ENCODE results near the gene PREX1.

GRCh38 chr20:47118247-47118592 lies 223.6 kb downstream of the EYA2 start:
- PRO-cap, result no peak
CAGE:
- cytosol, long polyA plus RNA, result no peak
- long polyA plus RNA, result no peak
- nucleus, long polyA plus RNA, result no peak

- PRO-cap, result no peak
CAGE:
- cytosol, long polyA plus RNA, result no peak
- long polyA plus RNA, result no peak
- nucleus, long polyA plus RNA, result no peak
Measured at GRCh38 chr20:47243897-47244811, 112.3 kb downstream of the ZMYND8 start.

DNA sequence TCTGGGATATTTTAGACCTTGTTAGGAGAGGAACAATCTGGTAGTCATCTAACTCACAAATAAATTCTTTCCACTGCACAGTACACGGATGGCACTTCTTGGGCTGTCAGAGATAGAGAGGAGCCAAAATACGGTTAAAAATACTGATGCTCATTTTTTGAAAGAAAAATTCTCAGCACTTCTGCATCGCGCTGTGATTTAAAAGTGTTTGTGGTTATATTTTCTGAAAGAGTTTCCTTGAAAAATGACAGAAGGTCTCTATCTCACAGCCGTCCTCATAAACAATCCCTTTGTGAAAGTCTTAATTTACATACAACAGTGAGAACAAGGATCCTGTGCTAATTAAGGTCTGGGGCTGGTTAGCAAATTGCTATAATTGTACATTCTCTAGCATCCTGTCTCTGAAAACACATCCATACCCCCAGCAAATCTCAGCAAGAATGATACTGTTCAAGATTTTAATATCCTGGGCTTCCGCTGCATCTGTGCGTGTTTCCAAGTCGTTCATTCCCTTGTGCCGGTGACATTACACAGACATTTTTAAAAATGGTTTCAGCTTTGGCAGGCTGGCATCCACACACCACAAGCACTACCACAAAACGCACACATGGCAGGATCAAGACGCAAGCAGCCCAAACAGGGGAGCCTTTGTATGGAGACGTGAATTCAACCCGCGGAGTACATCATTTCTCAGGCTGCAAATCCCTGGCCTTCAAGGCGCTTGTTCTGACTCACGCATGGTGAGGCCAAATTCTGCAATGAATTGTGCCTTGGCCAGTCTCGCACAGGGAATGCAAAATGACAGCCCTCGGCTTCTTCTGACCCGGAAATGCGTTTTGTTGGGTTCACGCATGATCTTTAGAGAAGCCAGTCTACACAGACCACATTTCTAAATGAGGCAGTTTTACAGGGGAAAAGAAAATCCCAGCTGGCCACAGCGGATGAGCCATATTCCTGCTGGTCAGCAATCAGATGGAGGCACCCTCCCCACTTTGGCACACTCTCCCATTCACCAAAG lies 20.3 kb downstream of the ZMYND8 start:
- PRO-cap, result no peak
CAGE:
- cytosol, long polyA plus RNA, result no peak
- long polyA plus RNA, result no peak
- nucleus, long polyA plus RNA, result no peak

DNA sequence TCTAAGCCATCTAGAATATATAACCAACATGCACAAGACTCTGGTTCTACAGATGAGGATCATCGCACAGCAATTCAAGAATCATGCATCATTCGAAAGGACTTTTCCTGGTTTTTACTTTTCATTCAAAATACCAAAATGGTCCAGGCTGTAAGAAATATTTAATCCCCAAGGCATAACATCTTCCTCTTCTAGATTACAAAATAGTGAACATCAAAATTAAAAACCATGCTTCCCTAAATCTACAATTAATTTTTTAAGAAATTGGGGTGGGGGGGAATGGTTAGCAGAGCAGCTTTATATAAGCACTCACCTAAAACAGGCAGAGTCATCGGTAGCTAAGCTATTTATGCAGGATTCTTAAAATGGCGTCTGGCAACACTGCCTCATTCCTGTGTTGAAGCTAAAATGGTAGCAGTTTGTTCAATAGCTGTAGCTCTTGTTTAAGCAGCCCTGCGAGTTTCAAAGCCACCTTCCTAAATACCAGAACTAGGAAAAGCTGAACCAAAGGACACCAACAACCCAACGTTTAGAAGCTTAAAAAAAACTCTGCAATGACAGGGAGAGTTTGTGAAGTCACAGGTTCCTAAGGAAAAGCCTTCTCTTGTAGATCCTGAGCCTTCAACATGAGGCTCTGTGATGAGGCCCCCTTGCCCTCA lies 5.0 kb downstream of the ZMYND8 start:
- PRO-cap, result no peak
CAGE:
- cytosol, long polyA plus RNA, result no peak
- long polyA plus RNA, result no peak
- nucleus, long polyA plus RNA, result no peak

DNA sequence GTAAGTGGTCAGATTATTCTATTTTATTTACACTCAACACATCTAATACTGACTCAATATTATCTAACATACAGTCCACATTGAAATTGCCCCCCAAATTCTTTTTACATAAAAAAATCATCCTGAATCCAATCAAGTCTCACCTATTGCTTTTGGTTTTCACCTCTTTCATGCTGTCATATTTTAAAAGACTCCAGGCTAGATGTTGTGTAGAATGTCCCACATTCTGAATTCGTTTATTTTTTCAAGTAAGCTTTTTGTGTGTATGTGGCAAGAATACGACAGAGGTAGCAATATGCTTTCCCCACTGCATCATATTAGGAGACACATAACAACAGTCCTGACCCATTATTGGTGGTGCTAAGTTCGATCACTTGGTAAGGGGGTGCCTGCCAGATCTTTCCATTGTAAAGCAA lies 712 bp upstream of the NCOA3 start:
- PRO-cap, result no peak
CAGE:
- cytosol, long polyA plus RNA, result no peak
- long polyA plus RNA, result no peak
- nucleus, long polyA plus RNA, result no peak

- PRO-cap, result no peak
CAGE:
- cytosol, long polyA plus RNA, result no peak
- long polyA plus RNA, result no peak
- nucleus, long polyA plus RNA, result no peak
Measured at GRCh38 chr20:47672763-47673727, 112.2 kb downstream of the SULF2 start.

- PRO-cap, result no peak
CAGE:
- cytosol, long polyA plus RNA, result no peak
- long polyA plus RNA, result no peak
- nucleus, long polyA plus RNA, result no peak
Measured at GRCh38 chr20:47708757-47709484, 76.4 kb downstream of the SULF2 start.

DNA sequence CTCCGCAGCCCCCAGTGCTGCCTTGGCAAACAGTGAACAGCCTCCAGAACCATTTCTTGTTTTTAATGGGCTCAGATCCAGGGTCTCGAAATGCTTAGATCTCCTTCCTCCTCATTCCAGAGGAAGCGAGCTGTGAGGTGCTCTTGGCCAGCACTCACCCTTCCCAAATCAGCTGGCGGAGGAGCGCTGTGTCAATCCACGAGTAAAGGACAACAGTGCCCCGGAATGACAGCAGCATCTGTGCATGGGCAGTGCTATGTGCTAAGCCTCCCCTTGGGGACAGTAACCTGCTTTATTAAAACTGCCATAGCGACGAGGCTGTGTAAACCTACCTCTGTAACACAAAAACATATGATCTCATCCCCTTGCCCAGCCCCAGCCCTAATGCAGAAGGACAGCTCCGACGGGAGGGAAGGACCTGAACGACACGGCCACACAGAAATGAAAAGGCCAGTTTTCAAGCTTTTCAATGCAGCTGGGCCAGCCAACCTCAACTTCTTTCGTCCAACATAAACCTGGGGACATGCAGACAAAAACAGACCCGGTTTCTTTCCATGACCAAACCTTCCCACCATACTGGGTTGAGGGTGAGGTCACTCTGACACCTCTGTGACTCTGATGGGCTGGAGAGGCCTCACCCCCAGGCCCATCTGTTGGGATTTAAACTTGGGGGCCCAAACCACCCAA lies 43.3 kb downstream of the SULF2 start:
- PRO-cap, result no peak
CAGE:
- cytosol, long polyA plus RNA, result no peak
- long polyA plus RNA, result no peak
- nucleus, long polyA plus RNA, result no peak

- PRO-cap, result no peak
CAGE:
- cytosol, long polyA plus RNA, result no peak
- long polyA plus RNA, result no peak
- nucleus, long polyA plus RNA, result no peak
Measured at GRCh38 chr20:47784368-47784954, 820 bp downstream of the SULF2 start.

DNA sequence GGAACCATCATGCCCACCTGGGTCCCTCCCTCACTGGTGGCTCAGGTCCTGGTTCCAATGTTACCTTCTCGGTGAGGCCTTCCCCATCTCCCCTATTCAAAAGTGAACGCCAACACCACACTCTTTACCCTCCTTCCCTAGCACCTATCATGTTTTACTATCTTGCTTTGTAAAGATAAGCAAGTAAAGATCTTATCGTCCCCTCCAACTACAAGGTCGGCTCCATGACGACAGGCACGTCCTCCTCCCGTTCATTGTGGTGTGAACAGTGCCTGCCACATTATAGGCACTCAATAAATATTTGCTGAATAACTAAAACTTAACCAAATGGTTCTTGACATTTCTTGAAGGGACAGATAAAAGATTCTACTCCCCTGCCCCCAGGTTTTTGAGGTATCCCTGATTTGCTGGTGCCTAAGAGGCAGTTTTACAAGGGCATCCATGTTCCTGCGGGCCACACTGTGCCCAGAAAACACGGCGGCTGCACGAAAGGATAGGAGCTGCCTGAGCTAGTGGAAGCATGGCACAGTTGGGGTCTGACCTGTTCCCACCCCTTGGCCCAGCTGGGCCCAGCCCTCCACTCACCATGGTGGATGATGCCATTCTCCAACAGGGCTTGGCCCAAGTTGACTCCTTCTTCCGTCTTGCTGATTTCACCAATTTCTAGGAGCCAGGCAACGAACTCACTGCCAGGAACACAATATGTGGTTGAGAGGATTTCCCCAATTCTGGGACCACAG lies 147.0 kb downstream of the PREX1 start:
- PRO-cap, result no peak
CAGE:
- cytosol, long polyA plus RNA, result no peak
- long polyA plus RNA, result no peak
- nucleus, long polyA plus RNA, result no peak

DNA sequence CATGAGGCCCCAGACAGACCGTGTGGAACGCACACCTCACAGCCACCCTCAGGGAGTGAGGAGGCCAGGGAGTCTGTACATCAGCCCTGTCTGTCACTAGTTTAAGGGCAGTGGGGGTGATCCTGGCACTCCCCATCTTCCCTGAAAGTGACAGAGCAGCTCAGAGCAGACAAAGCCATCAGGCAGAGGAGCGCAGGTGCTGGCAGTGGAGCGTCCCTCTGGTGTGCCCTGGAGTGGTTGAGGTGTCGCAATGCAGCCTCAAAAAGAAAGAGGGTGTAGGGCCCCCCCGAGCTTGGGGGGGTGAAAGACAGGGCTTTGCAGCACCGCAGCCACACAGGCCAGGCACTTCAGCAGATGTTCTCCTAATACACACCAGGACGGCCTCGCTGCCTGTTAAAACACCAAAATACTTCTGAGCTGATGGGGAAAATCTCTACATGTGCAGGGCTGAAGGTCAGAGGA lies 69.6 kb downstream of the PREX1 start:
- PRO-cap, result no peak
CAGE:
- cytosol, long polyA plus RNA, result no peak
- long polyA plus RNA, result no peak
- nucleus, long polyA plus RNA, result no peak

- PRO-cap, result no peak
CAGE:
- cytosol, long polyA plus RNA, result no peak
- long polyA plus RNA, result no peak
- nucleus, long polyA plus RNA, result no peak
Measured at GRCh38 chr20:48770606-48771001, 57.2 kb downstream of the PREX1 start.

DNA sequence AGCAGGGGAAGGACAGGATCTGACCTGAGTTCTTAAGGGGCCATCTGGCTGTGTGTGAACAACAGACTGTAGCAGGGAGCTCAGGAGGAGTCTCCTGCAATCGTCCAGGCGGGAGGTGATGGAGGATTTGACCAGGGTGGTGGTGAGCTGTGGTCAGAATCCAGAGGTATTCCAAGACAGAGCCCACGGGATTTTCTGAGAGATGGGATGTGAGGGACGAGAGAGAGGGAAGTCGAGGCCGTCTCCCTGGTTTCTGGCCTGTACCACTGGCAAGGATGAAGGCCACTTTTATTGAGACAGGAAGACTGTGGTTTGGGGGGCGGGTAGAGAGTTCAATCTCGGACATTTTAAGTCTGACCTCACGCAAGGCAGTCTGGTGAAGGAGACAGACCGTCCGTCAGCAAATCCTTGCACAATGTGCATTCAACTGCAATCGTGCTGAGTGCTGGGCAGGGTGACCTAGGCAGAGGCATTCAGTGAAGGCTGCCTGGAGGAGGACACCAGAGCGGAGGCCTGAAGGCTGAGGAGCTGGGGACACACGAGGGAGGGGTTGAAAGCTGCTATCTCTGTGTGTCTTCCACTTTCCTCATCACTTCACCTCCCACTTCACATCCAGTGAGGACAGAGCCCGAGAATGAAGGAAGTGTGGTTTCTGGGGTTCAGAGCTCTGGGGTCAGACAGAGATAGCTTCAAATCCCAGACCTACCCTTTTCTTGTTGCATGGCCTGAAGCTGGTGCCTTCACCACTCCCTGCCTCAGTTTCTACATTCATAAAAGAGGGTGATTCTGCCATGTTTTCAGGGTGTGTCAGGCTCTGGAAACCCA lies 53.8 kb downstream of the PREX1 start:
- PRO-cap, result no peak
CAGE:
- cytosol, long polyA plus RNA, result no peak
- long polyA plus RNA, result no peak
- nucleus, long polyA plus RNA, result no peak

- PRO-cap, result no peak
CAGE:
- cytosol, long polyA plus RNA, result no peak
- long polyA plus RNA, result no peak
- nucleus, long polyA plus RNA, result no peak
Measured at GRCh38 chr20:48807228-48807939, 20.4 kb downstream of the PREX1 start.

DNA sequence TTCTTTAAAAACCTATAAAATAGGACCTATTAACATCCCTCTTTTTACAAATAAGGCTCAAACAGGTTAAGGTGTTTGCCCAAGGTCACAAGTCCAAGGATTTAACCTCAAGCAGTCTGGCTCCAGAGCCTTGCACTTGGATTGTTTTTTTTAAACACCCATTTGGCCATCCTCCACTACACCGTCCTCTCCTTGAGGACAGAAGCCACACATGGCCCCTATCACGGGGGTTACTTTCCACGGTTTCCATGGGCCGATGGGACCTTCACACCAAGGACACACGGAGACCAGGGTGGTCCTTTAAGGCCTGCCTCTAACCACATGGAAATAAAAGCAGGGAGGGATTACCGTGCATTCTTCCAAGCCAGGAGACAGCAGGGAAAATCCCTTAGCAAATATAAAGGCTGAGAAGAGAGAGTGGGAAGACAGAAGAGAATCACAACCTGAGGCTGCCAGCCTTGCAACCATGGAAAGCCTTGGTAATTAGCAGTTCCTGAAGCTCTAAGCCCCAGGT lies 3.1 kb downstream of the PREX1 start:
- PRO-cap, result no peak
CAGE:
- cytosol, long polyA plus RNA, result no peak
- long polyA plus RNA, result no peak
- nucleus, long polyA plus RNA, result no peak

GRCh38 chr20:48827762-48828875 lies at the start of gene PREX1:
PREX1 (minus strand) TSS chr20:48827999.
- PRO-cap, result bidirectional peak, plus-strand start at chr20:48828182, minus-strand start at chr20:48827912
CAGE:
- cytosol, long polyA plus RNA, result no peak
- long polyA plus RNA, result no peak
- nucleus, long polyA plus RNA, result no peak

- PRO-cap, result no peak
CAGE:
- cytosol, long polyA plus RNA, result no peak
- long polyA plus RNA, result no peak
- nucleus, long polyA plus RNA, result no peak
Measured at GRCh38 chr20:48857942-48858758, 30.4 kb upstream of the PREX1 start.

GRCh38 chr20:48920983-48921104 lies 667 bp upstream of the ARFGEF2 start:
- PRO-cap, result no peak
CAGE:
- cytosol, long polyA plus RNA, result no peak
- long polyA plus RNA, result no peak
- nucleus, long polyA plus RNA, result no peak

DNA sequence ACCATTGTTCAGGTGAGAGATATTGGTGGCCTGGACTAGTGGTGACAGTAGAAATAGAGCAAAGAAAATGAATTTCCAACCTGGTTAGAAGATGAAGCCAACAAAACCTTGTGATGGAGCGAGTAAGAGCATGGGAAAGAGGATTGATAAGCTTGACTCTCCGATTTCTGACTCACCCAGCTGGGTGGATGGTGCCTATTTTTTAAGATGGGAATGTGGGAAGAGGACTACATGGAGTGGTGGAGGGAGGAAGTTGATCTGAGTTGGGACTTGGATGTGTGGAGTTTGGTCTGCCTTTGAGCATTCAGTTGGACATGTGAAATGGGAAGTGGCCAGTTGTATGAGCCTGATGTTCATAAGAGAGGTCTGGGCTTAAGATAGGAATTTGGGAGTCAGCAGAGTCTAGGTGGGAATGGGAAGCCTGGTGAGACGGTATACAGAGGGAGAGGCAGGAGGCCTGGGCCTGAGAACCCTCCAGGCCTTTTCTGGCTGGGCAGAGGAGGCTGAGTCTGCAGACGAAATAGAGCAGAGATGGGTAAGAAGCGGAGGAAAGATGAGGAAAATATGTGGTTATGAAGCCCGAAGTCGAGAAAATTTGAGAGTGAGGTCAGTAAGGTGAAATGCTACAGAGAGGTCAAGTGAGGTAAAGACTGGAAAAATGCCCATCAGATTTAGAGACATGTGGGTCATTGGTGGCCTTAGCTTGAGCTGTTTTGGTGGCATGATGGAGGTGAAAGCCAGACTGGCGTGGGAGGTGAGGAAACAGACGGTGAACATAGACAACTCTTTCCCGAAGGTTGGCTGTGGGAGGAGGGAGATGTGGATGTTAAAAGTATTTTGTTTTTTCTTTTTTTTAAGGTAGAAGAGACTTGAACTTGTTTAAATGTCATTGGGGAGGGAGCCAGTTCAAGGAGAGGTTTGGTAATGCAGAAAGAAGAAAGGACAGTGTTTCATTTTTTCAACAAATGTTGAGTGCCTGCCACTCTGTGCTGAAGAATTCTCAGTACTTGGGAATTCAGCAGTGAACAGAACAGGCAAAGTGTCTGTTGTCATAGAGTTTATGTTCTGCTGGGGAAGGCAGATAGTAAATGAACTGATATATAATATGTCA lies 9.2 kb downstream of the ARFGEF2 start:
- PRO-cap, result no peak
CAGE:
- cytosol, long polyA plus RNA, result no peak
- long polyA plus RNA, result no peak
- nucleus, long polyA plus RNA, result no peak

DNA sequence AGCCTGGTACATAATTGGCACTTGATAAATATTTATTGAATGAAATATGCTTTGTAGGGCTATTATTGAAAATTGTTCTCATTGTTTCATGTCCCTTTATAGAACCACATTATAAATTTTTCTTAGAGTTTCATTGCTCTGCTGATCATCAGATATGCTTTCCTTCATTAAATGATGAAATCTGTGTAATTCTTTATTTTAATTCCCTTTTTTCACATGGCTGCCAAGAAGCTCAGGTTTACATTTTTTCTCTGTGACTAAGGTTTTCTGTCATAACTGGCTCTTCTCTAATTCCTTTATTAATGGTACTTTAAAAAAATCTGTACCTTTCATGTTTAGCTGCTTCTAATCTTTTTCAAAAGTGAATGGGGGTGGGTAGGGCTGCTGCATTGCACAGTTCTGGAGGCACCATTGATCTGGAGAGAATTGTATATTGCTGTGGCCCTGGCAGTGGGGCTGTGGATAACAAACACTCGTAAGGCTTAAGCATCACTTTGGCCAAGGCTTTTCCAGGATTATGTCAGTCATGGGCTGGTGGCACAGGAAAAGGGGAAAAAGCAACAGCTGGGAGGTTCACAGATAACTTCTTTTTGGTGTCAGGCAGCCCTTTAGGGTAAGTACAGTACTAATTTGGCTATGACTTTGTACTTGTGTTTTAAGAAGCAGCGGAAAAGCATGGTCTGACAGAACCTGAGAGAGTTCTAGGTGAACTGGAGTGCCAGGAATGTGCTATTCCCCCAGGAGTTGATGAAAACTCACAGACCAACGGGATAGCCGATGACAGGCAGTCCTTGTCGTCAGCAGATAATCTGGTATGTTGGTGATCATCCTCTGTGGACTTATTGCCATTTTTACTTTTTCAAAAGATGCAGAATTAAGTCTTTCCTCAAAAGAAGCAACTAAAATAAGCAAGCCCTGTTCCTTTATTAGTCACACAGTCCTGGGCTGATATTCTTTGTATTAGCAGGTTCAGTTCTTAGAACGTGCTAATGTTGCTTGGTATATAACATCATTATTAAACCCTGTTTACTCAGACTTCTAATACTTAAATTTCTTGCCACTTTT lies 44.0 kb downstream of the ARFGEF2 start:
- PRO-cap, result no peak
CAGE:
- cytosol, long polyA plus RNA, result no peak
- long polyA plus RNA, result no peak
- nucleus, long polyA plus RNA, result no peak

All from A549 (cell line).